Omental fat pad (tissue), 4 donors: ENCODE measurements around the gene C16orf87.

- PRO-cap, result no peak
- RAMPAGE, long total RNA, 4 experiments, result start-site peak on the minus strand in 3 of 4 experiments, at chr16:46831129-46831257 at its widest, 146 to 285 reads per replicate
Observed at GRCh38 chr16:46830934-46831874, at the start of gene C16orf87. C16orf87 (minus strand) TSS chr16:46831180.

GRCh38 chr16:46864271-46864821, 19.8 kb upstream of the GPT2 start:
- PRO-cap, result no peak
- RAMPAGE, long total RNA, 4 experiments, result no peak in any of the 4 experiments

DNA sequence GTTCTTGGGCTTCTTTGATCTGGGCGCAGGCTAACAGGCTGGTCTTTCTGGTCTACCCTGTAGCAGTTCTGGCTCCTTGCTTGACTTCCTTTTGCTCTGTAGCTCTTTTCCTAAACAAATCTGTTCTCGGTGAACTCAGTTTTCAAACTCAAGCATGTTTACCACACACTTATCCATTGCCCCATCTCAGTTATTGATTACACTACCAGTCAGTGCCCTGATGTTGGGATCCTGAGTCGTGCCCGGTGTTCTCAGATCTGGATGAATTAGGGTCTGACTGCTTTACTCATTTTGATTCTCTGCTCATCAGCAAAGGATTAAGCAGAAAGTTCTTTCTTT, 36.5 kb downstream of the GPT2 start:
- PRO-cap, result no peak
- RAMPAGE, long total RNA, 4 experiments, result no peak in any of the 4 experiments

DNA sequence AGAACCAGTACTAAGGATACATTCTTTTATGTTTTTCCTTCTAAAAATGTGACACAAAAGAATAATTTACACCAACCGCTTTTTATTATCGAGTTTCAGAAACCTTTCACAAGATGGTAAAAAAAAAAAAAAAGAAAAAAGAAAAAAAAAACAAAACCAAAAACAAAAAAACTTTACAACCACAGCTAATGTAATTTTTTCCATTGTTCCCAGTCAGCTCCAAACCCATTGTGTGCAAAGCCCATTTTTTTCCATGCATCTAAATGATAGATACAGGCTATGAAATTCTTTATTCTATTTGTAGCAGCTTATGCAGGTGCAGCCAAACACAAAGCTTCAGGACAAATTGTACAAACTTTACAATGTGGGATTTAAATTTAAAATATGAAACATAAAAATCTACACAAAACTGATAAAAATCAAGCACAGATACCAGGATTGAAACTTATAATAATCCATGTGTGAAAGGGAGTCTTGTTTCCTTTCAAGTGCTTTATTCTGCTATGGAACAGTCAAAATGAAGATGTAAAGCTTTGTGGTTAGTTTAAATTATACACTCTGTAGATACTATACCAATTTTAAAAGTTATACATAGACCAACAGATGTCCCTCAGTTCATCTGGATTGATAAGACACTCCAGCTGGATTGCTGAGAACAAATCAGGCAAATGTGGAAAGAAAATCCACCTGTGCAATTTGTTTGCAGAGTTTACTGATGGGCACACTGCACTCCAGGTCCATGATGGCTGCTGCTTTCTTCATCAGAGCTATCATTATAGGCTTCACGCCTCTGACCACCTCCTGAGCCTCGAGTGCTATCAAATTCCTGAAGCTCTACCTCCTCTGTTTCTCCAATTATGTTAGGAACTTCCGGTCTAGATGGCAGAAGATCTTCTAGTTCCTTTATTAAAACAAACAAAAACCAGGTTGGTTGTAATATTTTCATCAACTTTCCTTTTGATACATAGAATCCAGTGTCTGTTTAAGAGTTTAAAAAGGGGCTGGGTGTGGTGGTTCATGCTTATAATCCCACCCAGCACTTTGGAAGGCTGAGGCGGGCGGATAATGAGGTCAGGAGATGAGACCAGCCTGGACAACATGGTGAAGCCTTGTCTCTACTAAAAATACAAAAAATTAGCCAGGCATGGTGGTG, 16.8 kb downstream of the DNAJA2 start:
- PRO-cap, result no peak
- RAMPAGE, long total RNA, 4 experiments, result no peak in any of the 4 experiments

DNA sequence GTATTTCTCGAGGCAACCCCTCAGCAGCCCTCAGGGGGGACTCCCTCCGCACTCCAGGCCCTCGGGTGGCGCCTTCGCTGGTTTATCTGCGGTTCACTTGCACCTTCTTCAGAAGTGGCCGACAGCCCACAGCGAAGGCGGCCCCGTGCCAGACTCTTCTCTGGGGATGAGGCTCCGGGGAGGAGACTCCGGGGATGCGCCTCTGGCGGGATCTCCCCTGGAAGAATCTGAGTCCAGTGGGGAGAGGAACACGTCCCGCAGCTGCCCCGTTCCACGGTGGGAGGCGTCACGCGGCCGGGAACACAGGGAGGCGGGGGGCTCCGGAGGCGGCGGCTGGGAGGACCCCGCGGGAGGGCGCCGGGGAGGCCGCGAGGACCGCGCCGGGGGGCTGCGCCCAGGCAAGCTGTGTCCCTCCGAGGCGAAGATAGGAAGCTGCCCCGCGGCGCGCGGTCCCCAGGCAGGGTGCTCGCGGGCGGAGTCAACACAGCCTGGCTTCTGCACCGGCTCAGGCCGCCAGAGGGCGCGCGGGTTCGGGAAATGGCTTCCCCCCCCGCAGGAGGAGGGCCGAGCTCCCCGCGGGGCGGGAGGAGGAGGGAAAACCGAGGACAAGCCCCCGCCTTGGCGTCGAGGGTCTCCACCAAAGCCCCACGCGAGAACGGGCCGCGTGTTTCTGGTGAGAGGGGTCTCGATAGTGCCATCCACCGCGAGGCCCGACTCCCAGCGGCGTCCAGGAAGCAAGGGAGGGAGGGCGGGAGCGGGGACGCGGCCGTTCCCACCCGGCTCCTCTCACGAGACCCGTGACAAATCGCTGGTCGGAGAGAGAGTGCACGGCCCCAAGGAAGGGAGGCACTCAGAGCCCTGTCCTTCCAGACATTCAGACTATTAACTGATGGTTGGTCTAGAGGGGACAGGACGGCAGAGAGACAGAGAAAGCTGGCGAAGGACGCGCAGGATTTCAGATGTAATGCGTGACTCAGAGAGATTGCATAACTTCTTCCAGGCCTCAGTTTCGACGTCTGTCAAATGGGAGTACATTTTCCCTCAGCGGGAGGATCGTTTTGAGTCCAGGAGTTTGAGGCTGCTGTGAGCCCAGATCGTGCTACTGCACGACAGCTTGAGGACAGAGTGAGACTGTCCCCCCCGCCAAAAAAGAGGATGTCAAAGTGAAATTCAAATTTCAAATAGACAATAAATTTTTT, 64.4 kb upstream of the DNAJA2 start:
- PRO-cap, result no peak
- RAMPAGE, long total RNA, 4 experiments, result no peak in any of the 4 experiments

- PRO-cap, result no peak
- RAMPAGE, long total RNA, 4 experiments, result no peak in any of the 4 experiments
Observed at GRCh38 chr16:47192482-47193342, 49.0 kb upstream of the NETO2 start.

DNA sequence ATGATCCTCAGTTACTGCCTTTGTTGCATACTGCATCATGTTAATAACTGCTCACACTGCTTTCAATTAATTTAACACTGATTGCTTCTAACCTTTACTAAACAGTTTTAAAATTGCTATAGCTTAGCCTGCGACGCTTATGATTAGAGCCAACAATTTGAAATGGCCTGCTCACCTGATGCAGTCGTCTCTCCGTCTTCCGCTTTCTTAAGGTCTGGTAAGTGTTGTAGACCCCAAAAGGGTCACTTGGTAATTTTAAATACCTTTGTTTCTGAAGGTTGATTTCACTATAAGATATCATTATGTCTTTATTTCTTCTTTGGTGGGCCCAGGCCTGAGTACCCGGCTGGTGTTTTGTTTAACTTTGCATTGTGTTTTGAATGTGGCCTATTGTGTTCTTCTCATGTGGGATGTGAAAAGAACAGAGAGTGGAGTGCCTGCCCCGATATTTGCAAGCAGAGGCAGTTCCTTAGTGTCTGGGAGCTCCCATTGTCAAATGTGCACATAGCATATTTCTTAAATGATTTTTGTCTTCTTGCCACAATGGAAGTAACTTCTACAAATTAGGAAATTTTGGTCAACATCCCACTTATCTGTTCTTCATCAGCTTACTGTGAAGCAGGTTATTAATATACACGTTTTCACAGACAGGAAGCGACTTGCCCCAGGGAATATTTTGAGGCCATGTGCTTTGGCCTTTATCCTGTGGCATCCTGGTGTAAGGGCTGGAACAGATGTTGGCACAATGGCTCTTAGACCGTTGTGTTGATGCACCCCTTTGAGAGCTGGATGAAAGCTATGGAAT, 2.8 kb downstream of the PHKB start:
- PRO-cap, result no peak
- RAMPAGE, long total RNA, 4 experiments, result no peak in any of the 4 experiments

GRCh38 chr16:48373685-48374152, 11.5 kb downstream of the SIAH1 start:
- PRO-cap, result no peak
- RAMPAGE, long total RNA, 4 experiments, result no peak in any of the 4 experiments

DNA sequence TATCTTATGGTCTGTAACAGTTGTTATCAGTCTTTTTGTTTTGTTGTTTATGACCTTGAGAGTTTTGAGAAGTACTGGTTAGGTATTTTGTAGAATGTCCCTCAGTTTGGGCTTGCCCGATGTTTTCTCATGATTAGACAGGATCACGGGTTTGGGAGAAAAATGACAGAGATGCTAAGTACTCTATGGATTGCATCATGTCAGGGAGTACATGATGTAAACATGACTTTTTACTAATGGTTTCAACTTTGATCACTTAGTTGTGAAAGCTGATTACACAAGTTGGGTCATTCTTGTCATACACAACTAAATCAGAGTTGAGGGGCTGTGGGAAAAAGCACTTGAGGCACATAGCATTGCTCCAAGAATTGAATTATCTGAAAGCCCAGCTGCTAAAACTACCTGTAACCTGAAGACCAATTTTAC, 94.8 kb upstream of the SIAH1 start:
- PRO-cap, result no peak
- RAMPAGE, long total RNA, 4 experiments, result no peak in any of the 4 experiments

DNA sequence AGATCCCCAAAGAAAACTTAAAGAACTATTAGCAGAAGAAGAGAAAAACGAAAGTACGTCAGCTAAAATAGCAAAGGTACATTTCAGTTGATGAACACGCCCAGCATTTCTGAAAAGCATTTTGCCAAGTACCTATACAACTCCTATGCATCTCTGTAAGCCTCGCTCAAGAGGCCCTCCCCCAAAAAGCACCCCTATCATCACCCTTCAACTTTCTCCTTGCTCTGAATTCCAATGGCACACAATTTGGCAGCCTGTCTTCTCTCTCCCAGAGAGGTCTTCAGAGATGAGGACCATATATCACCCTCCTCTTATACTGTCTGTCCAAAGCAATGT, 111.0 kb downstream of the CBLN1 start:
- PRO-cap, result no peak
- RAMPAGE, long total RNA, 4 experiments, result no peak in any of the 4 experiments

- PRO-cap, result no peak
- RAMPAGE, long total RNA, 4 experiments, result no peak in any of the 4 experiments
Observed at GRCh38 chr16:49465203-49465591, 91.6 kb downstream of the C16orf78 start.

DNA sequence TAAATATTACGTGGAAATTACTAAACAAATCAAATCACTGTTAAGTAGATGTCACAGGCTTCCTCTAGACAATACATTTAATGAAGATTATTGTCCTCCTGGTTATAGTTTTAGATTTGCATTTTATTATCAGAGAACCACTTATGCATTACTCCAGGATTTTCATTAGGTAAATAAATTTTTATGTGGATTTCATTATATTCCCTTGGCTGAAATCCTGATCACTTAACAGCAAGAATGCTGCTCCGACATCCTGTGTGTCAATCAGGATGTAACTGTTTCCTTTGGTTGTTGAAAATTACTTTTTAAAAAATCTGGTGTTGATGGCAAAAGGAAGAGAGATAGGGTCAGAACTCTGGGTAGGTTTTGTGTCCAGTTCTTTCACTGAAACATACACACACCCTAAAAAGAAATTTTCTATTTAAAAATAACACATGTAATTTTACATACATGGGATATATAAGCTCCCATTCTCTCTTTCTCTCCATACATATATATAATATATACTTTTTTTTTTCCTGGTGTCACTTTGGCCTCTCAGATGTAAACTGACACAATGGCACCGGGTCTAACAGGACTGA, 30.9 kb downstream of the ZNF423 start:
- PRO-cap, result no peak
- RAMPAGE, long total RNA, 4 experiments, result no peak in any of the 4 experiments

- PRO-cap, result no peak
- RAMPAGE, long total RNA, 4 experiments, result no peak in any of the 4 experiments
Observed at GRCh38 chr16:49857588-49858188, 1.8 kb upstream of the ZNF423 start.

DNA sequence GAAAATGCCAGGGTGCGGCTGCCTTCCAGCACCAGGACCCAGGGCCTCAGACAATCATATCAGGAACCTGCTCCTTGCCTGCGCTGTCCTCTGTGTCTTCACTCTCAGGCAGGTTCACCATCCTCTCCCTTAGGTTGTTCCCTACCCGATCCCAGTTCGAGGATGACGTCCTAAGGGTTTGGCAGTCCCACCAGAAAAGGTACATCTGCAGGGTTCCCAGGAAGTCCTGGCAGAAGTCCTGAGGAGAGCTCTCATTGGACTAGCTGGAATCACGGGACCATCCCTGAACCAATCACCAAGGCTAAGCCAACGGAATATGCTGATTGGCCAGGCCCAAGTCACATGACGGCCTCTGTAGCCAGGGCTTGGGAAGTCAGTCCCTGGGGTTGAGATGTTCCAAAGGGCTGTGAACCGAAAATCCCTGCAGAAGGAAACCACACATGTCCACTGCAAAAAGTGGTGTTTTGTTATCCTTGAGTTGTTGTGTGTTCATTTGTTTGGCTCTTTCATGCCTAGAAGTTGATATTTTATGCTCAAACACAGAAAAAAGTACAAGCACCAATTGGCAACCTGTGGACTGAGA, 68.1 kb upstream of the ZNF423 start:
- PRO-cap, result no peak
- RAMPAGE, long total RNA, 4 experiments, result no peak in any of the 4 experiments

GRCh38 chr16:49986288-49987058, 38.6 kb upstream of the CNEP1R1 start:
- PRO-cap, result no peak
- RAMPAGE, long total RNA, 4 experiments, result no peak in any of the 4 experiments

DNA sequence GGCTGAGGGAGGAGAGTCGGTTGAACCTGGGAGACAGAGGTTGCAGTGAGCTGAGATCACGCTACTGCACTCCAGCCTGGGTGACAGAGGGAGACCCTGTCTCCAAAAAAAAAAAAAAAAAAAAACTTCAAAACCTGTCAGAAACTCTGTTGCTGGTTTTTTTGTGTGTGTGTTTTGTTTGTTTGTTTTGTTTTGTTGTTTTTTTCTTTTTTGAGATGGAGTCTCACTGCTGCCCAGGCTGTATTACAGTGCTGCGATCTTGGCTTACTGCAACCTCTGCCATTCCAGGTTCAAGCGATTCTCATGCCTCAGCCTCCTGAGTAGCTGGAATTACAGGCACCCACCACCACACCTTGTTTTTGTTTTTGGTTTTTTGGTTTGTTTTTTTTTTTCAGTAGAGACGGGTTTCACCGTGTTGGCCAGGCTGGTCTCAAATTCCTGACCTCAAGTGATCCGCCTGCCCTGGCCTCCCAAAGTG, 39.6 kb downstream of the HEATR3 start:
- PRO-cap, result no peak
- RAMPAGE, long total RNA, 4 experiments, result no peak in any of the 4 experiments

DNA sequence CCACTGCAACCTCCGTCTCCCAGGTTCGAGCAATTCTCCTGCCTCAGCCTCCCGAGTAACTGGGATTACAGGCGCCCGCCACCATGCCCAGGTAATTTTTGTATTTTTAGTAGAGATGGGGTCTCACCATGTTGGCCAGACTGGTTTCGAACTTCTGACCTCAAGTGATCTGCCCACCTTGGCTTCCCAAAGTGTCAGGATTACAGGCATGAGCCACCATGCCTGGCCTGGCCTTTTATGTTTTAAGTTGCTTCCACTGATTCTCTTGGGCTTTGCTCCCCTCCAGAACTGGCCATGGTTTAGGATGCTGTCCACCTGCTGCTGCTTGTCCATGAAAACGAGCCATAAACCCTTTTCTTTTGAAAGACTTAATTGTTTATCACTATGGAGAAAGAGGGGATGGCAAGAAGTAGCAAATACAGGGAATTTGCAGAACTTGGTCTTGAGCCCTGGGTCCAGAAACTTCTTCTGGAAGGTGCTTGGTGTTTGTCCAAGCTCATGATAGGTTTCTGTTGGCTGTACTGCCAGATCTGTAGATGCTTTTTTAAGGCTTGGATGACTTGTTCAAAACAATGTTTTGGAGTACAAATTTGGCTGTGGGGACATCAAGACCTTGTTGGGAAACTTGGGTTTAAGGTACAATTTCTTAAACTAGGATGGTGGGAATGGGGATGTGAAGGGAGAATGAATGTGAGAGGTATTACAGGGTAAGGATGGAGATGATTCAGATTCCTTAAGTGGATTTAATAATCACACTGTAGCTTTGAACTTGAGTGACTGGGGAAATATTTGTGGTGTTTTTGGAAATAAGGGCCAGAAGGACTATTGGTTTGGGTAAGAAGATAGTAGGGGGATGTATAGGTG, 5.3 kb downstream of the TENT4B start:
- PRO-cap, result no peak
- RAMPAGE, long total RNA, 4 experiments, result no peak in any of the 4 experiments

DNA sequence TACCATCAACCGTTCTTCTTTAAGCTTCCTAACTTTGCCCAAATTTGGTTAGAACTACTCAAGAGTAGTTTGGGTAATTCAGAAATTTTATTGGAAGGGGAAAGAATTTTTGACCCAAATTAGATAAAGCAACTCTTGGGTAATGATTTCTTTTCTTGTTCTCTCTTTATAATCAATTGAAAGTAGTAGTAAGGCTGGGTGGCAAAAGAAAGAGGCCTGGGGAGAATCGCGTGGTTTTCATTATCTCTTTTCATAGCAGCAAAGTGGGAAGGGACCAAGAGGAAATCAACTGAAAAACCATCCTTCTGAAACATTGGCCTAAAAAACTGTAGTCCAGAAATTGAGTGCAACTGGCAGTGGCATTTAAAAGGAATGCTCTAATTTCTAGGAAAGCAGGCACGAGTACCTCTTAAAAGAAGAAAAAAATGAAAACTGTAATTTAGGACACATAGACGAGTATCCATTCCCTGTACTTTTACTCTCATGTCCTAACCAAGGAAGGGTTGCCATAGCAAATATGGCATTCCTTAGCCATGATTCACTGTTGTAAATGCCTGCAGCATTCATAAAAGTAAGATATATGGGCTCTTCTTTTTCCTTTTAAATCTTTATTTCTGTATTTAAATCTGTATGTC, 49.6 kb downstream of the TENT4B start:
- PRO-cap, result no peak
- RAMPAGE, long total RNA, 4 experiments, result no peak in any of the 4 experiments

- PRO-cap, result no peak
- RAMPAGE, long total RNA, 4 experiments, result no peak in any of the 4 experiments
Observed at GRCh38 chr16:50227675-50228184, 38.6 kb upstream of the ADCY7 start.

GRCh38 chr16:50313555-50314005, 47.2 kb downstream of the ADCY7 start:
- PRO-cap, result no peak
- RAMPAGE, long total RNA, 4 experiments, result start-site peak on the plus strand in 1 of 4 experiments, at chr16:50313663-50314030 at its widest, 9 reads per replicate